H4 (cell line): ENCODE measurements around the genes DENND11, ZYX, OR2A5, OR2A1 and NOBOX.

GRCh38 chr7:141280026-141280745, 206.3 kb downstream of the TMEM178B start:
- RAMPAGE, long total RNA = no peak

DNA sequence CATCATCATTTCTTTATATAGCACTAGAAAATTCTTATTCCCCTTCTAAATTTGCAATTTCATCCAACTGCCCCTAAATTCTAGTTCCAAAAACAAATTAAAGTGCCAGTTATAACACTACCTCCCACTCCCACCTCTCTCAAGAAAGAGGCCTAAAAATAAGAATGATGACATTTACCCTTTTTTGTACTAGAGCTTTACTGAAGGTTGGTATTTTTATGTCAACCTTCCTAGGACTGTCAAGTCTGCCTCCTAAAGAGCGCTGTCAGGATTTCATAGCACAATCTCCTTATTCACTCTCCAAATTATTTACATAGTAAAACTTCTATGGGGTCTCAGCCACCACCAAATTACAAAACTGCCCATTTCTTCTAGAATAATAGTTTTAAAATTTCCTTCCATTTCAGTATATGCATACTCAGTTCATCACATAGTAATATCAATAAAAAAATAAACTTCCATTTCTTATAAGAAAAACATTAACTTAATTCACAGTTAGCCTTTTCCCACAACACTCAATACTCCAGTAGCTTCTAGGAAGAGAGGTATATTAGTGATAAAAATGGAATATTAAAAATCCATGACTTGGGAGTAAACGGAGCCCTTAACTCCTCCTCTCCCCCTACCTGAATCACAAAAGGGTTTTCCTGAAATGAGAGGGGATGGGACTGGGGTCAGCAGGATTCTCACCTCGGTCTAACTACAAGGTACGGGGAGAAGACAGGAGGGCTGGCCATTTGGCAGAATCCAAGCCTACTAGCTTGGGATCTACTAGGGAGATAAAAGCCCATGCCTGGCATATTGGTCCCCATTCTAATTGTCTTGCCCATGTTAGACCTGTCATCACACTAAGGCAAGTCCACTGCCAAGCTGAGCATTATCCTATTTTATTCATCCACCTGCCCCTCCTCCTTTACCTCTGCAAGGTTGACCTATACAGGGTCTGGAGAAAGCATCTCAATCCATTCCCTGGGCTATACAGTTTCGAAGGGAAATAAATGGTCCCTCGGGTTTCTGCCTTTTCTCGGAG, 43.9 kb downstream of the DENND11 start:
- RAMPAGE, long total RNA = no peak

GRCh38 chr7:141702015-141702769, at the start of gene DENND11:
Gene DENND11, minus strand, starts transcription at chr7:141702166.
- RAMPAGE, long total RNA = no peak

GRCh38 chr7:142225498-142225854, 32.4 kb downstream of the PRSS58 start:
- RAMPAGE, long total RNA = no peak

DNA sequence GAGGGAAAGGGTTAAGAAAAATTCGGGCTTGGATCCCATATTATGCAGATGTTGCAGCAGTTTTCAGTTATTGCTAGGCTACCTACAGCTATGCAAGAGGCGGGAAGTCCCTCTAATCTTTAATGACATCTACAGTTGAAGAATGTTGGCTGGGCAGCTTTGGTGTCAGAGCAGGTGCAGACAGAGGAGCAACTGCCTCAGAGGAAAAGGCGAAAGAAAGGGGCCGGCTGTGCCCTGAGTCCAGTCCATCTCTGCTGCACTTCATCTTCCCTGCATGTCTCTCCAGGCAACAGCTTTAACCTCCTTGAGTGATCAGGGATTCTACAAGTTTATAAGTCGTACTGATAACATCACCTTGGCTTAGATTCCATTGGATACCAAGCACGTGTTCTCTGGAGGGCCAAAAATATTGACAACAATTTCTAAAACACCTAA, 201.9 kb upstream of the PRSS58 start:
- RAMPAGE, long total RNA = no peak

DNA sequence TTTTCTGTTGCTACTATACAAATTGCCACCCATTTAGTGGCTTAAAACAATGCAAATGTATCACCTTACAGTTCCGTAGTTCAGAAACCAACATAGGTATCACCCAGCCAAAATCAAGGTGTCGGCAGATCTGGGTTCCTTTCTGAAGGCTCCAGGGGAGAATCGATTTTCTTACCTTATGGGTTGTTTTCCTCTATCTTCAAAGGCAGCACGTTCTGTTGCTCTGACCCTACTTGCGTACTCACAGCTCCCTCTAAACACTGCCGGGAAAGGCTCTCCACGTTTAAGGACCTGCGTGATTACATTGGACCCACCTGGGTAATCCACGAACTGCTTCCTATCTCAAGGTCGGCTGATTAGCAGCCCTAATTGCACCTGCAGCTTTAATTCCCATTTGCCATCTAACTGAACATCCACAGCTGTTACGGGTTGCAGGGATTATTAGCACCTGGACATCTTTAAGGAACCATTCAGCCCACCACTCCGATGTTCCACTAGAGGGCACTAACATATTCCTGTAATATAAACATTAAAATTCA, 37.2 kb upstream of the PRSS1 start:
- RAMPAGE, long total RNA = no peak

GRCh38 chr7:142720920-142721295, 28.4 kb upstream of the PRSS1 start:
- RAMPAGE, long total RNA = no peak

DNA sequence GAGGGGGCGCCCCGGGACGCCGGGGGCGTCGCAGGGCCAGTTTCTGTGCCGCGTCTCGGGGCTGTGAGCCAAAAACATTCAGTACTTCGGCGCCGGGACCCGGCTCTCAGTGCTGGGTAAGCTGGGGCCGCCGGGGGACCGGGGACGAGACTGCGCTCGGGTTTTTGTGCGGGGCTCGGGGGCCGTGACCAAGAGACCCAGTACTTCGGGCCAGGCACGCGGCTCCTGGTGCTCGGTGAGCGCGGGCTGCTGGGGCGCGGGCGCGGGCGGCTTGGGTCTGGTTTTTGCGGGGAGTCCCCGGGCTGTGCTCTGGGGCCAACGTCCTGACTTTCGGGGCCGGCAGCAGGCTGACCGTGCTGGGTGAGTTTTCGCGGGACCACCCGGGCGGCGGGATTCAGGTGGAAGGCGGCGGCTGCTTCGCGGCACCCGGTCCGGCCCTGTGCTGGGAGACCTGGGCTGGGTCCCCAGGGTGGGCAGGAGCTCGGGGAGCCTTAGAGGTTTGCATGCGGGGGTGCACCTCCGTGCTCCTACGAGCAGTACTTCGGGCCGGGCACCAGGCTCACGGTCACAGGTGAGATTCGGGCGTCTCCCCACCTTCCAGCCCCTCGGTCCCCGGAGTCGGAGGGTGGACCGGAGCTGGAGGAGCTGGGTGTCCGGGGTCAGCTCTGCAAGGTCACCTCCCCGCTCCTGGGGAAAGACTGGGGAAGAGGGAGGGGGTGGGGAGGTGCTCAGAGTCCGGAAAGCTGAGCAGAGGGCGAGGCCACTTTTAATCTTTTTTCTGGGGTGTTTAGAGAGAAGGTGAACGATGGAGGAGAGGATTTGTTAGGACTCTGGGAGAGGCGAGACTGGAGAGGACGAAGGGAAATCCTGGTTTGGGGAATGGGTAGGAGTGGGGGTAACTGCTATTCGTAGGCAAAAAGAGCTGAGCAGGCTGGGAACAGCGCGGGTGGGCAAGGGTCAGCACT, 26.4 kb downstream of the PRSS2 start:
- RAMPAGE, long total RNA = no peak

GRCh38 chr7:142797897-142798245, 27.1 kb downstream of the PRSS2 start:
- RAMPAGE, long total RNA = no peak

DNA sequence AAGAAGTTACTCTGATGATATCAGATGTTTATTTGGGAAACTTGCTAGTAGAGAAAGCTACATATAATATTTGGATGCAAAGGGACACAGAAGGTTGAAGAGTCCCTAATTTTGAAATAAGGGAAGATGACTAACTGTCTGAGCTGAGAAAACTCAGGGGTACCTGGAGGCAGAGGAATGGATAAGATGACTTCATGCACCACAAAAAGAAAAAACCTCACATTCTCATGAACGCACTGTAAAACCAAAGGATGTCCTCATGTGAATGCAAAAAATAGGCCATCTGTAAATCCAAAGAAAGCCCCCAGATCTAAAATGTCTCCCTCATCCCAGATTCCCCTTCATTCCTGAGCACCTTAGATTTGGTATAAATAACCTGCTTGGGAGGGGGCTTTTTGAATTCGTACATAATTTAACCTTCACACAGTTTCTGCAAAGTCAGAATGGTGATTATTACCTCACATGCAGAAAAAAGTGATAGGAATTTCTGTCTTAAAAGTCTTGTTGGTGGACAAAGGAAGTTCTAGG, 29.4 kb downstream of the PRSS2 start:
- RAMPAGE, long total RNA = no peak

DNA sequence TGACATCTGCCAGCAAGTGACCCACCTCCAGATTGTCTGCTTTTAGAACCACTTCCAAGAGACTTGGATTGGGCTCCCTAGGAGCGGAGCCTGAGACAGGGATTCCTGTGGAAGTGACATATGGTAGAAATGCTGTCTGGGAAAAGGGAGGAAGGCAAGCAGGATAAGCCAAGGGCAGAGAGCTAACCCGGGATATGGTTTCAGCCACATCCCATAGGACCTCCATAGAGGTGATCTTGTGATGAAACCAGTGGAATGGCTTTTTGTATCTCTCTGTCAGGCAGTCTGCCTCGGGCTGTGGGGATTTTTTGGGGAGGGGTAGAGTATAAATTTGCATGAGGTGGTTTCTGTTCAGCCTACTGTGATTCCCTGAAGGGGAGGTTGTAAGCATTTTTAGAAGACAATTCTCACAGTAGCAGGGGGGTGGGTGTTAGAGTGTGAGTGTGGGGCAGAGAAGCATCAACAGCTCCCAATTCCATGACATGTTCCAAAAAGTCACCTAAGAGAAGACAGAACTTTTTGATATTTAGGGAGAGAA, 11.9 kb downstream of the OR9A2 start:
- RAMPAGE, long total RNA = no peak

DNA sequence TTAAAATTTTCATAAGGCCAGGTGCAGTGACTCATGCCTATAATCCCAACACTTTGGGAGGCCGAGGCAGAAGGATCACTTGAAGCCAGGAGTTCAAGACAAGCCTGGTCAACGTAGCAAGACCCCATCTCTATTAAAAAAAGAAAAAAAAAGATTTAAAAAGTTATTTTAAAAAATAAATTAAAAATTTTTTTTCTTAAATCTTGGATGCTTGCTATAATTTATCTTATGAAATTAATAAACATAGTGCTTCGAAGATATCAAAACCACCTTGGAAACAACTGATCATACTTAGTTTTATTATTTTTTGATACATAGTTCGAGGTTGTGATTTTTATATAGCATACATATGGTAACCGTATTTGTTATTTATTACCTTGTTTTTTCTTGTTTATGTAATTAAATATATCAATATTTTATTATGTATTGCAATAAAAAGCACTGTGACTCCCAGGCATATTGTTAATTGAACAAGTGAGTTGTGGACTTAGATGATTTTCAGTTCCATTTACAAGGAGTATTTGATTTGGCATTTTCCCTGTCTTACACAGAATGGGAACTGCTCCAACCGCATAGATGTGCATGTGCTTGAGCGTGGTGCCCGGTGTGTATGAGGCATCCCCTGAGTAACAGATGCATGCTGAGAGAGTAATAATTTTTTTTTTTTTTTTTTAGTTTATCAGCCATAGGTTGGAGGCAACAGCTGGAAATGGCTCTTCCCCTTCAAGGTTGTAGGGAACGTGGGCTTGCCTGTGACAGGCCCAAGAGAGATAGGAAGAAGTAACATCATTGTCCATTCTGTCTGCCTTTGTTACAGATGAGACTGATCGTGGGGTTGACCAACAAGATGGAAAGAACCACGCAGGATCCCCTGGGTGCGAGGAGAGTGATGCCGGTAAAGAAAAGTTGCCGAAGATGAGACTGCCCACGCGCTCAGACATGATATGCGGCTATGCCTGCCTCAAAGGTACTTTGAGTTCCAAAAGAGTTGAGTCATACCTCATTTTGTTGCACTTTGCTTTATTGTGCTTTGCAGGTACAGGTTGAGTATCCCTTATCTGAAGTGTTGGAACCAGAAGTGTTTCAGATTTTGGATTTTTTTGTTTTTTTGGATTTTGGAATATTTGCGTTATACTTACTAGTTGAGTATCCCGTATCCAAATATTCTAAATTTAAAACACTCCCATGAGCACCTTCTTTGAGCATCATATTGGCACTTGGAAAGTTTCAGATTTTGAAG, 12.5 kb upstream of the CLCN1 start:
- RAMPAGE, long total RNA = no peak

- RAMPAGE, long total RNA = no peak
Measured at GRCh38 chr7:143345276-143345988, 17.1 kb downstream of the FAM131B start.

GRCh38 chr7:143361583-143362107, 868 bp downstream of the FAM131B start:
- RAMPAGE, long total RNA = no peak

- RAMPAGE, long total RNA = start-site peak on the minus strand at chr7:143380966-143380970, 40 reads
Measured at GRCh38 chr7:143380855-143381409, at the start of gene ZYX. Gene ZYX, plus strand, starts transcription at chr7:143381345.

DNA sequence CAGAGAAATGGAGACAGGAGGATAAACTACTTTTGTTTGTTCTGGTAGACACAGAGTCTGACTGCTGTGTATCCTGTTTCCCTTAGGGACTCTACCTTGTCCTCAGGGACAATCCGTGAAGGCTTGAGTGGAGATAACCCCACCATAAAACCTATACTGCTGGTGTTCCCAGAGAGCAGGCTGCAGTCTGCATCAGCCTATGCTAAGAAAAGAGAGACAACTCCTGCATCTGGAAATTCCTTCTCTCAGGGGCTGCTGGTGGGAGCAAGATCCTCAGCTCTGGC, at the start of gene OR2A5:
Gene OR2A5, plus strand, starts transcription at position 179 of the 284 bp plus-strand sequence.
- RAMPAGE, long total RNA = no peak

DNA sequence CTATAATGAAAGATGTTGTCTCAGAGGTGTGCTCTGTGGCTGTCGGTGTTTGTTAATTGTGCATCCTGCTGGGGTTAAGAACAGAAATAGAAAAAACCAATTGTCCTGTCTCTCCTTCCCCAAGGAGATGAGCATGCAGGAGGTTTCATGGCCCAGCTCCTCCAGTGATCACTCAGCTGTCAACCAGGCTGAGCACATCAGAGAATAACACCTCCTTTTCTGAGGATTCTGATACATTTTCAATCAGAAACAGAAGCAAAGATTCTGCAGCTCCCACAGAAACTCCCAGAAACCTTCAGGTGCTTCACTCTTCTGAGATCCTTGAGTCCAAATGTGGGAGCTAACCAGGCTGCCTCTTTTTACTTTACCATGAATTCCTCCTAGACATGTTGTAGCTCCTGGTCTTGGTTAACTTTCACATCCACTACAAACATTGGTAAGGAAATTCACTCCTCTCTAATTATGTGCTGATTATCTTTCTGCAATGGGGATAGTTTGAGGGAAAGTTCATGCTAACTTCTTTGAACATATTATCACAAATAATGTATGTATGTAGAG, at the start of gene OR2A1:
Gene OR2A1, plus strand, starts transcription at position 308 of the 558 bp plus-strand sequence.
- RAMPAGE, long total RNA = no peak

DNA sequence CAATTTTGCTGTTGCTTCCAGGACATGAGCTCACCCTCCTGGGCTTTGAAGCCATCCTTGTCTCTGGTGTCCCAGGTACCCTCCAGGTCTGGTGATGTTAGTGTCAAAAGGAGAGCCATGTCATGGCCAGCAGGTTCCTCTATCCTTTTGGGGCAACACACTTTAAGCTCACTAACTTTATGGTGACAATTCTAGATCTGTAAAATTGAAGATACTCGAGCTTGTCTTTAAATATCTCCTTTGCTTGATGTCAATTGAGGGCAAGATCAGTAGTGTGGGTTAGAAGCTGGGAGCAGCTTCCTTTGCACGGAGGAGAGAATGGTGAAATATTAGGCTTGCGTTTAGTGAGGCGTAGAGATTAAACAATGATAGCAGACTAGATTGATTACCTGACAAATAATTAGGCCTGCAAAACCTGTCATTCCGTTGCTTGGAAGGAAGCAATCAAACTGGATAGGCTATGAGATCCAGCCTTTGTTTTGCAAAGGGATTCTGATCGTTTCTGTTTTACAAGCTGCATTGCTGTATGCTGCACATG, at the start of gene NOBOX:
Gene NOBOX, minus strand, starts transcription at position 119 of the 538 bp plus-strand sequence.
- RAMPAGE, long total RNA = no peak

DNA sequence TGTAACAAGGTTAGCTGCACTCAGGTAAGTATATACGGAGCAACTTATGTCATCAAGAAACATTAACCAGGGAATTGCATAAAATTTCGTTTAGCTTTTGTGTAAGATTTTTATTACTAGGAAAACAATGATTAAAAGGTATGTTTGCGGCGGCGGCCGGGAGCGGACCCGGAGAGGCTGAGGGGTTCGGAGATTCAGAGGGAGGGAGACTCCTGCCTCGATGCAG, 533.8 kb upstream of the CNTNAP2 start:
- RAMPAGE, long total RNA = no peak

- RAMPAGE, long total RNA = no peak
Measured at GRCh38 chr7:147260715-147261129, 1144.1 kb downstream of the CNTNAP2 start.